Skeletal muscle cell (primary cell): ENCODE measurements around a stretch of chr16.

GRCh38 chr16:88882481-88883030 is 16.1 kb upstream of the PABPN1L start:
- RRBS: no CpG with 5 or more reads among the region's 23 CpGs

- RRBS: no CpG with 5 or more reads among the region's 52 CpGs
These were observed 8.9 kb downstream of the CBFA2T3 start for GRCh38 chr16:88967692-88968984.

DNA sequence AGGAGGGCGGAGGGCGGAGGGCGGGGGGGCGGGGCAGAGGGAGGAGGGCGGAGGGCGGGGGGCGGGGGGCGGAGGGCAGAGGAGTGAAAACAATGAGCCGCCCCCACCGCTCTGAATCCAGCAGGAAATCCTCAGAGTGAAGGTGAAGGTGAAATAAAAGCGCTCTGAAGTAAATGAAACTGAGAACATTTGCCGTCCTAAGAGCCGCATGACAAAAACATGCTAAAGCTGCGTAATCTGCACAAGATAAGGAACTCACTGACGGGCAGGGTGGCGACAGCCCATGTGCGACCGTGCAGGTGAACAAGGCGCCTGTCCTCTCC is 22.8 kb upstream of the CBFA2T3 start:
- RRBS: no CpG with 5 or more reads among the region's 19 CpGs

- RRBS: no CpG with 5 or more reads among the region's 25 CpGs
These were observed 40.8 kb upstream of the ACSF3 start for GRCh38 chr16:89052848-89053283.

DNA sequence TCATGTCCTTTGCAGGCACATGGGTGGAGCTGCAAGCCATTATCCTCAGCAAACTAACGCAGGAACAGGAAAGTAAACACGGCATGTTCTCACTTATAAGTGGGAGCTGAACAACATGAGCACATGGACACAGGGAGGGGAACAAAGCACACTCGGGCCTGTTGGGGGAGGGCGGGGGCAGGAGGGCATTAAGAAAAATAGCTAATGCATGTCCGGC is 28.9 kb downstream of the ZNF778 start:
- RRBS: no CpG with 5 or more reads among the region's 5 CpGs

DNA sequence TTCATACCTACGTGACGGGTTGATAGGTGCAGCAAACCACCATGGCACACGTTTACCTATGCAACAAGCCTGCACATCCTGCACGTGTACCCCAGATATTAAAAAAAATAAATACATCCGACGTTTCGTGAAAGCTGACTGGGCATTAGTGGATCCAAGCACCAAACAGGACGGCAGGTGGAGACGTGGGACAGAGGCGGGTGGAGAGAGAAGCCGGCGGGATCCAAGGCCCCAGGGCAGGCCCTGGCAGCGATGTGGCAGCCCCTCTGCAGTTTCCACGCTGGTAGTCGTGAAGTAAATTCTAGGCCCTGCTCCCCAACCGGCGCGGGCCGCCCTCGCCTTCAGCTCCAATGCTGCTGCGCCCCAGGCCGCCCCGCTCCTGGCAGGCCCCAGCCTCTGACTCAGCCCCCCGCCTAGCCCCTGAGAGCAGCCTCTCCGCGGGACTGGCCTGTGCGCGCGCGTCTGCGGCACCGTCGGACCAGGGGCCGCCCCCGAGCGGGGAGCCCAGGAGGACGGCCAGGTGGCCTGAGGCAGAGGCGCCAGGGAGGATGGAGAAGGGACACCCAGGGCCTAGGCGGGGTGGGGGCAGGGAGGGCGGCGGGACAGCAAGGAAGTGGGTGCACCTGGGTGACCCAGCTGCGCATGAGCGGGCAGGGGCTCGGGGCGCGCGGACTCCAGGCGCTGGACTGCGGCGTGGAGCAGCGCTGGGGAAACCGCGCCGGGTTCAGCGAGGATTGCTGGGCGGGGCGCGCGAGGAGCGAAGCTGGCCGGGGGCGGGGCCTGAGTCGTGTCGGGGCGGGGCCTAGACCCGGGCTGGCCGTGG is 29.4 kb downstream of the ZNF778 start:
- RRBS: under 1% methylated on average over 13 of the region's 67 CpGs

GRCh38 chr16:89266999-89267457 is 49.5 kb downstream of the ZNF778 start:
- RRBS: no CpG with 5 or more reads among the region's 14 CpGs

DNA sequence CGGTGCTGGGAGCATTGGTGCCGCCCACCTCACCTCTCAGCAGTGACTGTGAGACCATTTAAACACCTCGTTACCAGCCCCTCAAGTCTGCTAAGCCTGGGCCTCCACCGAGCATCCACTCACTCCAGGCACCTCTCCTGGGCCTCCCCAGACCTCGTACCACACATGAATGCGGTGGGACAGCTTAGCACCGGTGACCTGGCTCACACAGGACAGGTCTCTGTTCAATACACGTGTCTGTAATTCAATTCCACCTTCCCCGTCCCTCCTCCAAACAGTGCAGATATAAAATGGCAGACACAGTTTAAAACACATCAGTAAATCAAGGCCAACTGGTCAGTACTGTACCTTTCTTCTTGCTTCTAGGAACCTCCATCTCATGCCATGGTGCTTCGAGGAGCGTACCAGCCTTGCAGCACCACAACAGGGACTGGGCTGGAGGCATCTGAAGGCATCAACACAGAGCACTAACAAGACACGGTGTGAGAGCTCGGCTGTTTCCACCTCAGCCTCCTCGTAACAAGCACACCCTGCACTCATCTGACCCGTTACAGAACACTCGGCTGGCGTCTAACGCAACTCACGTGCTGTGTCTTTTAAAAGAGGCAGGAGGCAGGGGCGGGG is 73.9 kb downstream of the ZNF778 start:
- RRBS: no CpG with 5 or more reads among the region's 20 CpGs

DNA sequence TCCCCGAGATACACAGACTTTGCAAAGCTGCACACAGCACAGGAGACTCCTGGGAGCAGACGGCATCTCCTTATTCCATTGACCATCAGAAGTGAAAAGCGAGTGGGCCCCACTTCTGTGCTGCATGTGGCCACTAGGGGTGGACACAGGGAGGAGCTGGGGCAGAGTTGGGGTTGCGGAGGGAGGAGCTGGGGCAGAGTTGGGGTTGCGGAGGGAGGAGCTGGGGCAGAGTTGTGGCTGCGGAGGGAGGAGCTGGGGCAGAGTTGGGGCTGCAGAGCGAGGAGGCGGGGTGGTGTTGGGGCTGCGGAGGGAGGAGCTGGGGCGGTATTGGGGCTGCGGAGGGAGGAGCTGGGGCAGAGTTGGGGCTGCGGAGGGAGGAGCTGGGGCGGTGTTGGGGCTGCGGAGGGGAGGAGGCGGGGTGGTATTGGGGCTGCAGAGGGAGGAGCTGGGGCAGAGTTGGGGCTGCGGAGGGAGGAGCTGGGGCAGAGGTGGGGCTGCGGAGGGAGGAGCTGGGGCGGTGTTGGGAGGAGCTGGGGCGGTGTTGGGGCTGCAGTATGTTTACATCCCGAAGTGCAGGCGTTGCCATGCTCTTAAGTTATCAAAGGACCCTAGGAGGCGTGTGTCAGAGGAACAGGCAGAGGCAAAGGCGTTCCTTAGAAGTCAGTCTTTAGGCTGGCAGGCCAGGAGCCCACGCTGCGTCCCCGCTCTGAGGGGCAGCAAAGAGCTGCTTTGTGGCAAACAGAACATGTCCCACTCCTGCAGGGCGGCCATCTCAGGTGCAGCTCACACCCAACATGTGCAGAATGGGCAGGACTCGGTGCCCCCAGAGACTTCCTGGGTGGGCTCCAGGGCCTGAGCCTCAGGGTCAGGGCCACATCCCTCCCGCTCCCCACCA is 76.0 kb downstream of the ZNF778 start:
- RRBS: no CpG with 5 or more reads among the region's 29 CpGs

DNA sequence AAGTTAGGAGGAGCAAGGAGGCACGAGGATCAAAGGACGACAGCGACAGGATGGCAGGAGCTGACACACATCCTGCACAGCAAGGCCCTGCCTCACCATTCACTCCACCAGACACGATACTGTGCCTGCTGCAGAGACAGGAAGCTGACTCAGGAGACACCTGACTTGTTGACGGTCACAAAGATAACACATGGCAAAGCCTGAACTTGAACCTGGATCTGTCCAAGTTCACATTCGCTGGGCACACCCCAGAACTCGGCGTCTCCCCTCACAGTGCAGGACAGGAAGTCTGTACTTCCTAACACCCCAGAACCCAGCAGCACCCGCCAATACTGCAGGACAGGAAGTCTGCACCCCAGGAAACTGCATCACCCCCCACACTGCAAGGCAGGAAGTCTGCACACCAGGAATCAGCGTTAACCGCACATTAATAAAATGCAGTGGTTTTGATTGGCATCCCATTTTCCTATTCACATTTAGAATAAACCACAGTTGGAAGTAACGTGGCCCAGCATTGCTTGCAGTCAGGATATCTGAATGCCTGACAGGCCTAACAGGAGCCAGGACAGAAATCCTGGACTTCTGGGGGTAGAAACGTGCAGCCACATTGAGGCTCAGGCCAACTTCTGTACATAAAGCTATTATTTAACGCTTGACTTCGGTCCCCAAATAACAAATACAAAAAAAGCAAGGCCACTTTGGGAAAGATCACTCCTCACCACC is 98.7 kb downstream of the ZNF778 start:
- RRBS: no CpG with 5 or more reads among the region's 15 CpGs

GRCh38 chr16:89363368-89363937 is 126.9 kb downstream of the ANKRD11 start:
- RRBS: no CpG with 5 or more reads among the region's 10 CpGs

DNA sequence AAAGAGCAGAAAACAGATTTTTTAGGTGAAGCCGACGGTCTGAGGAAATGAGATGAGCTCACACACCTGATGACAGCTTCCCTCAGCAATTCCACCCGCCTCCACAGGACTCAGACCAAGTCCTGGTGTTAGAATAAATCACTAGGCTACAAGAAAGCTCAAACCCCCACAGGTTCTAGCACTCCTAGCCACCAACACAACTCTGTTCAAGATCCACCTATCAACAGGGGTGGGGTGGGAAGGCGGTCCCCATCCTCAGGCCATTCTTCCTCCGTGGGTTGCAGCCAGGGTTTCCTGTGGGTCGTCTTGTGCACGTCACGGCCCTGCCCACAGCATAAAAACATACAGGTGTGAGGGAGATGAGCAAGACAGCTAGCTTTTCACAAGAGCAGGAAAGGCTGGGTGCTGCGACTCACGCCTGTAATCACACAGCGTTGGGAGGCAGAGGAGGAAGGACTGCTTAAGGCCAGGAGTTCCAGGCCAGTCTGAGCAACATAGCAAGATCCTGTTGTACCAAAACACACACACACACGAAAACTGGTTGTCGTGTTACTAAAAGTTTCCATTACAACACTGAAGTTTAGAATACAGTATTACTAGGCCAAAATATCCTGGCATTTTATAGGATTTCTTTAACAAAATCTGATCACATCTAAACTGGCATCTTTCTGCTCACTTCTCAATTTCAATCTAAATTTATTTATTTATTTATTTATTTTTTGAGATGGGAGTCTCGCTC is 81.1 kb downstream of the ANKRD11 start:
- RRBS: no CpG with 5 or more reads among the region's 14 CpGs

DNA sequence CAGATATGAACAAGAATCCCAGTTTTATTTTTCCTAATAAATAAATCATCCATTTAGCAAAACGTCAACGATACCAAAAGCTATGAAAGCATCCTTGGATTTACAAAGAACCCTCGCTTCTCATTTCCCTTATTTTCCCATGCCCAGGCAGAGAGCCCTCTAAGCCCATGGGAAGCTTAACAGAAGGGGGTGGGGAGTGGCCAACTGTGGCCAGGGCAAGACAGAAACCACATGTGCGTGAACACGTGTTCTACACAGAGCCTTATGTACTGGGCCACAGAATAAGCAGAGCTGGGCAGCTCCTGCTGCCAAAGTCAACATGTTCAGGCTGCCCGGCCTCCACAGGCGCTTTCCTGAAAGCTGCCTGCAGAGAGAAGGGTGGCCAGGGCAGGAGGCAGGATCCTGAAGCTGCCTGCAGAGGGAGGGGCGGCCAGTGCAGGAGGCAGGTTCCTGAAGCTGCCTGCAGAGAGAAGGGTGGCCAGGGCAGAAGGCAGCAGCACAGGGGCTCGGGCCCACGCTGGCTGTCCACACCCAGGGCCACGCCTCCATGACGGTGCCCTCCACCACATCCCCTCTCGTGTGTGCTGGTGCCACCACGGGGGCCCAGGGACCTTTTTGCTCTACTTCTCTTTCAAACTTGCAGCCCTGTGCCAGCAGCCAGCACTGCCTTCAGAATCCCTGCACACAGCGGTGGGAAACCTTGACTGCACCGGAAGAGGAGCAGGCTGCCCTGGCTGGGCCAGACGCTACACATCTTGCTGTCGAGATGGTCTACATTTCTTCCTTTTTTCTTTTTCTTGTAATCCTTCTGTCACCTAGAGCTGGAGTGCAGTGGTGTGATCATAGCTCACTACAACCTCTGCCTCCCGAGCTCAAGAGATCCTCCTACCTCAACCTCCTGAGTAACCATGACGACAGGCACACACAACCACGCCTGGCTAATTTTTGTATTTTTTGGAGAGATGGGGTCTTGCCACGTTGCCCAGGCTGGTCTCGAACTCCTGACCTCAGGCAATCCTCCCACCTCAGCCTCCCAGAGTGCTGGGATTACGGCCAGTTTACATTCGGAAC is 79.4 kb downstream of the ANKRD11 start:
- RRBS: no CpG with 5 or more reads among the region's 25 CpGs

DNA sequence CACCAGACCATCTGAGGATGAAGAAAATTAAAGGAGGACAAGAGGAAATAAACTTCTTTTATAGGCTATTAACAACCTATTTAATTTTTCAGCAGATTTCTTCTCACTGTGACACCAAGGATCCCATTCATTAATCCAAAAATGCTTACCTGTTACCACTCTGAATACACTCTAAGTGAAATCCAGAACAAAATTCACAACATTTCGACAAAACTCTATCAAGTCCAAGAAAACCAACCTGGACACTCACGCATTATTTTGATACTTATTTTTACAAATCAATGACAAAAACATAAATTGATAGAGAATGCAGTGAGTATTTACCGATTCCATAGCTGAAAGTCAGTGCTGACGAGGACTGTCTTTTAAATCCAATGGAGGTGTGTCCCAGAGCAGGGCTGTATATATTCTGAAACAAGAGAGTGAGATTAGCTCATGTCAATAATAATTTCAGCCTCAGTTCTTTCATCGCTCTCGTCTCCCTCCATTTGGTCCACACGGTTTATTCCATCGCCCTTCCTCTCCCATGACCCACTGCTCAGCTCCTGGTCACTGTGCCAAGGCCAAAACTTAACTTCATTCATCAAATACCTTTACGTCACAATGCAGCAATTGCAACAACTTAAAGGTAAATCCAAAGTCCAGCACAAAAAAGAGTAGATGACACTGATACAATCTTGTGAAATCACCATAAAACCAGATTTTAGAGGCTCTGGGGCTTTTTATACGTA is 72.2 kb downstream of the ANKRD11 start:
- RRBS: no CpG with 5 or more reads among the region's 10 CpGs

DNA sequence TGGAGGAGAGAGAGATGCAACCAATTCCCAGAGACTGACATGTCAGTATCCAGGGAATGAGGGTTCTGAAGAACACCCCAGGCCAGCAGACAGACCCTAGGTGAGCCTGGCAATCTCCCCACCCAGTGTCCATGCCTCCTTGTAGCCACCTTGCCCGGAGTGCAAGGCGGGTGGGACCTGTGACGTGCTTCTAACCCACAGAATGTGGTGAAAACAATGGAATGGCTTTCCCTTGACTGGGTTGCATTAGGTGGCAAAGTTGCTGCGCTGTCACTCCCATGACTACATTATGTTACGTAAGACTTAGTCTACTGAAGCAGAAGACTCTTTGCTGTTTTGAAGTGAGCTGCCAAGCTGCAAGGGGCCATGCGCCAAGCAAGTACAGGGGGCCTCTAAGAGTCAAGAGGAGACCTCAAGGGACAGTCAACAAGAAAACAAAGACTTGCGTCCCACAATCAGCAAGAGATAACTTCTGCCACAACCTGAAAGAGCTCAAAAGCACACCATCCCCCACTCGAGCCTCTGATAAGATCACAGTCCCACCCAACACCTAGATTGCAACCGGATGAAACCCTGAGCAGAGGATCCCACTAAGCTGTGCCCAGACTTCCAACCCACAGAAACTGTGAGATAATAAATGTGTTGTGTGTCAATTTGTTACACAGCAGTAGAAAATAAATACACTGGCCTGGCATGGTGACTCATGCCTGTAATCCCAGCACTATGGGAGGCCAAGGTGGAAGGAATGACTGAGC is 16.5 kb downstream of the ANKRD11 start:
- RRBS: no CpG with 5 or more reads among the region's 9 CpGs

DNA sequence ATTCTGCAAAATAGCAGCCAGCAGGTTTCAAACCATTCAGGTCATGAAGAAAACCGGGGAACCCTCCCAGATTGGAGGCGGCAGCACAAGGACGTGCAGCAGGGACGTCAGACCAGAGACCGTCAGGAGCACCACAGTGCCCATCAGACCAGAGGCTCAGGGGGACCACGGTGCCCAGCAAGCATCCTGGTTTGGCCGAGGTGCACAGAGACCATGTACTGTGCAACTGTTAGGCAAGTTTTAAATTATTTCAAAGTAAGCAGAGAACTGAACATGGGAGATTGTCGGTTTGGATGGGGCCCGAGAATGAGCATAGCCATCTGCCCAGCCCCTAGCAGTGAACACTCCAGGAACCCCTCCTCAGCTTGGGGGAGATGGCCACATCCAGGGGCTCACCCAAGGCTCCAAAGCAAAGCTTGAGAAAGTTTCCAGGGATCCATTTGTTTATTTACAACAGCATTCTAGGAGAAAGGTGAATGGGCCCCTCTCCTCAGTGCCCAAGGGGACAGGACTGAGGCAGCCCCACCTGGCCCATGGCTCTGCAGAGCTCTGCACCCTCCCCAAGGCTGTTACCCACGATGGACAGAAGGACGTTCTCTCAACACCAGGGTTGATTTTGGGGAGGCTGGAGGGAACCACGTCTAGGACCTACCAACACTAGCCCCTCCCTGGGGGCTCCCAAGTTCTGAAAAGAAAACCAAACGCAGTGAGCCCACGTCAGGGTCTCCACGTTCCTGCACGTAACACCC is 13.3 kb downstream of the CHMP1A start:
- RRBS: no CpG with 5 or more reads among the region's 16 CpGs

- RRBS: no CpG with 5 or more reads among the region's 30 CpGs
These were observed 2.7 kb downstream of the VPS9D1 start for GRCh38 chr16:89717667-89718748.

DNA sequence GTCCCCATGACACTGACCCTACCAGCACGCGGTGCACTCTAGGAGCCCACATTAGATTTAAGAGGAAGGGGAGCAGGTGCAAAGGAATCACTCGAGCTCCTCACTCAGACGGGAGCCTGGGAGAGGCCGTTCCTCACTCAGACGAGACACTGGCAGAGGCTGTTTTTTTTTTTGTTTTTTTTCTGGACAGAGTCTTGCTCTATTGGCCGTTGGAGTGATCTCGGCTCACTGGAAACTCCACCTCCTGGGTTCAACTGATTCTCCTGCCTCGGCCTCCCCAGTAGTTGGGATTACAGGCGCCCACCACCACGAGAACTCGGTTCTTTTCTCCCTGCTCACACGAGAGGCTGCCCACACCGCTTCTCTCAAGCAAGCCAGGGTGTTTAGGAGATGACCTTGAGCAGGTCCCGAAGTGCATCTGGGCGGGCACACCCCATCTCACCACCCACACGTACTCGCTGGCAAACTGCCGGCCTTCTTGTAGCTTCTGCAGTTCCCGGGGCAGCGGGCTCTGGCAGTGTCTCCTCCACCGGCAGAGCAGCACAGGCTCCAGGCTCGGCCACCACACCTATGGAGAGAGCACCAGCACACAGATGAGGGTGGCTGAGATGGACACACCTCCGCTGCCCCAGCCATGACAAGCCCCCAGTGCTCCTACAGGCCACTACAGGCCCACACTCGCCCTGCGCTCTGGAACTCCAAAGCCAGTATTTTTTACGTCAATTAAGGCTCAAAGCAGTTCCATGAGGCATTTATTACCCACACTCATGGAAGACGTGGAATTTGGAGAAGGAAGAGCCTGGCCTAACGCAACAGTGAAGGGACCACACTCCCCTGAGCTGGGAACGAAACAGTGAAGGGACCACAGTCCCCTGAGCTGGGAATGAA is 23.4 kb downstream of the ZNF276 start:
- RRBS: no CpG with 5 or more reads among the region's 30 CpGs

GRCh38 chr16:89759834-89760320 is 38.5 kb downstream of the ZNF276 start:
- RRBS: 90% methylated on average over 6 of the region's 24 CpGs

GRCh38 chr16:89847051-89847505 is 18.8 kb downstream of the SPIRE2 start:
- RRBS: 64% methylated on average over 5 of the region's 16 CpGs